ENCODE measurements around the gene HMMR.

- RRBS = no CpG with 5 or more reads among the region's 1 CpG
Measured at GRCh38 chr5:161920269-161920566, 72.3 kb downstream of the GABRA1 start.

DNA sequence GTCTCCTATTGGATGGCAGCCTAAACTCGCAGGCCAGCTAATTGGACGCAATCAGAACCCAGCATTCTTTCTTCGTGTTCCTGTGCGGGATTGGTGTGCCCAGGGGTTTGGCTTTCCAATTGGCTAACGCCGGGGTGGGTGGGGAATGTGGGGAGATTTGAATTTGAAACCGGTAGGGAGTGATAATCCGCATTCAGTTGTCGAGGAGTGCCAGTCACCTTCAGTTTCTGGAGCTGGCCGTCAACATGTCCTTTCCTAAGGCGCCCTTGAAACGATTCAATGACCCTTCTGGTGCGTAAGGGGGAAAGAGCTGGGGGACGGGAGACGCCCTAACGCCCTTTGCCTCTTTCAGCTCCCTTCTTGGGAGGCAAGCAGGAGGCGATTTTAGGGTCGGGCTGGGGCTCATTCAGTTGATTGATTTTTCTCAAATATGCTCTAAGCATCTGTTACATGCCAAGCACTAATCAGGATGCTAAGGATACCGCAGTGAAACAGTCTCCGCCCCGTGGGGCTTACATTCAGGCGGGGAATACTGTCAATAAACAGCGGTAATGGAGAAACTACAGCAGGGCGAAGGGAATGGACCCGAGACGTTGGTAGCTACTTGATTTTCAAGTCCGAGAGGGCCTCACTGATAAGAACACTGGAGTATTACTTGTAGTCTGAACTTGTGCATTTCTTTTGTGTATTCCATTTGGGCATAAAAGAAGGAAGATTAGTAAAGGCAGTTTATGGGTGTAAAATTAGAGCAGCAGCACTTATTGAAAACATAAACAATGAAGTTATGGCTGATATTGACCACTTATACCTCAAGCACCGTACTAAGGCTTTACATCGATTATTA, at the start of gene HMMR:
Gene HMMR (plus strand): TSS at position 185 of the 844 bp plus-strand sequence.
- RRBS = no CpG with 5 or more reads among the region's 29 CpGs

GRCh38 chr5:168330313-168331002, 39.0 kb downstream of the WWC1 start:
- RRBS = no CpG with 5 or more reads among the region's 4 CpGs

DNA sequence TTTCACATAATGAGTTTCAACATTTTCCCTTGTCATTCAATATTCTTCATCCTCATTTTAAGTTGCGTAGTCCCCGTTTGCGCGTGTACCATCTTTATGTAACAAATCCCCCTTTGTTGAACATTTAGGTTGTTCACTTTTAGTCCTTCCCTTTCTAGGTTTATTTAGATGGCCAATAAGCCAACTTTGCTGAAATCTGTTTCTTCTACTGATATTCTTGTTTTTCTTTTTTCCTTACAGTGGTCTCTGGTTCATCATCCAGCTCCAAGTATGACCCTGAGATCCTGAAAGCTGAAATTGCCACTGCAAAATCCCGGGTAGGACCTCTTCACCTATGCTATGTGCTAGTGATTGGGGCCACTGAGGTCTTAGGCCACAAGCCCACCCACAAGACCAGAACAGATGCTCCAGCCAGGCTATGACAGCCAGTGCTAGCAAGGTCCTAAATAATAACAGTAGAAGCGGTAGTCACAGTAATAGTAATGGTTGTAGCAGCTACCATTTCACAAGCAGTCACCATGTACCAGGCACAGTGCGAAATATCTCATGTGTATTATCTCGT, 88.7 kb upstream of the RARS1 start:
- RRBS = no CpG with 5 or more reads among the region's 8 CpGs

- RRBS = 96% methylated on average over 5 of the region's 14 CpGs
Measured at GRCh38 chr5:168423535-168424757, 62.3 kb upstream of the RARS1 start.

DNA sequence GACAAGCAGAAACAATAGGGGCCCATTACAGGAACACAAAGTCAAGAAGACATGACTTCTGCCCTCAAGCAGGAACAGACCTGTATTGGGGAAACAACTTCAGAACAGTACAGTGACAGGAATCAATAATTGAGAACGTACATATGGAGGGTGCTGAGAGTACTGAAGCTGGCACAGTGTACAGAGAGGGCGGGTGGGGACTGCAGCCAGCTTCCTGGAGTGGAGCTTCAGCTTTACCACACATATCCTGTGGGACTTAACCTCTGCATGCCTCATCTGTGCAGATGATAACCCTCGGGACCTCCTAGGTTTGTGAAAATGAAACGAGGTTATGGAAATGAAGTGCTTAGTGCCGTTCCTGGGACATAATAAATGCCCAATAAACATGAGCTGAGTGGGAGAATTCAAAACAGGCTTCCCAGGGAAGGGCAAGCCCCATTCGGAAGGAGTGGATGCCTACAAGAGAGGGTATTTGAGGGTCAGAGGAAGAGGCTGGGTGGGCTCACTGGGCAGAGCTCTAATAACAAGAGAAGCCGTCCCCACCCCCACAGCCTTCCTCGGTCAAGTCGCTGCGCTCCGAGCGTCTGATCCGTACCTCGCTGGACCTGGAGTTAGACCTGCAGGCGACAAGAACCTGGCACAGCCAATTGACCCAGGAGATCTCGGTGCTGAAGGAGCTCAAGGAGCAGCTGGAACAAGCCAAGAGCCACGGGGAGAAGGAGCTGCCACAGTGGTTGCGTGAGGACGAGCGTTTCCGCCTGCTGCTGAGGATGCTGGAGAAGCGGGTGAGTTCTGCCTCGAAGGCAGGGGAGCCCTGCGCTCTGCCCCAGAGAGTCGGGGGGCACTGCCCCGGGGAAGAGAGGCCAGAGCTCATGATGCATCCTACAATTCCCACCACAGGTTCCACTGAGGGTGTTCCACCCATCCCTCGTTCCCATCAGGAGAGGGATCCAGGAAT, 21.8 kb upstream of the RARS1 start:
- RRBS = no CpG with 5 or more reads among the region's 27 CpGs

- RRBS = no CpG with 5 or more reads among the region's 14 CpGs
Measured at GRCh38 chr5:168683577-168684038, 104.4 kb upstream of the PANK3 start.

DNA sequence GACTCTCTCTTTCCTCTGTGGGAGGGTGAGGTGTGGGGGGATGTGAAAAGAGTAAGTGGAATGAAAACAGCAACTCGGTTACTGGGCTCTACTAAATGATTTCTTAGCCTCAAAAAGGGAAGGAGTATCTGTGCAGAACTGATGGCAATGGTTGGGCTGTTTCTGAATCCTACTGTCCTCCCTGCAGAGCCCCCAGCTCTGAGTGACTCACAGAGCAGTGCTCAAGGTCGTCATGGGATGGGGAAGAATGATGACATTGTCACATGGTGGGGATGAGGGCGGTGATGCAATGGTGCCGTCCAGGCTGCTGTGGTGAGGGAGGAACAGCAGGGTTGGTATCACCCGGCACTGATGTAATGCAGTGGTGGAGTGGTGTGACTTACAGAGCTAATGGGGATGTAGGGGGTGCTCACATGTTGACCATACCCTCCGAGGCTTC, 215.1 kb upstream of the PANK3 start:
- RRBS = no CpG with 5 or more reads among the region's 6 CpGs

DNA sequence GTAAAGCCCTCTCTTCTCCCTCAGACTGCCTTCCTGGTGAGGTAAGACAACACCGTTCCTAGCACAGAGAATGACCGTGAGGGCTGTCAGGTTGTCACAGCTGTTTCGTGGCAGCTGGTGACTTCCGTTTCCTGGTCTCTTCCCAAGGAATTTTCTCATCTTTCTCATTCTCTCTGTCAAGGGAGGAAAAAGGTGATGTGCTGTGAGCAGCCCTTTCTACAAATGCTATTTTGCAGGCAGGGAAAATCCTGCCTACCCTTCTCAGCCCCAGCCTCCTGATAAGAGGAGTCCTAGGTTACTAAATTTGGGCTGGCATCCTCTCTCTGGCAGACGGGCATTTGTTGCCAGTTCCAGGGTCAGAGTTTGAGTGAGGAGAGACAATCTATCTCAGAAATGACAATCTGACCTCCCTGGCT, 263.5 kb upstream of the PANK3 start:
- RRBS = no CpG with 5 or more reads among the region's 5 CpGs

DNA sequence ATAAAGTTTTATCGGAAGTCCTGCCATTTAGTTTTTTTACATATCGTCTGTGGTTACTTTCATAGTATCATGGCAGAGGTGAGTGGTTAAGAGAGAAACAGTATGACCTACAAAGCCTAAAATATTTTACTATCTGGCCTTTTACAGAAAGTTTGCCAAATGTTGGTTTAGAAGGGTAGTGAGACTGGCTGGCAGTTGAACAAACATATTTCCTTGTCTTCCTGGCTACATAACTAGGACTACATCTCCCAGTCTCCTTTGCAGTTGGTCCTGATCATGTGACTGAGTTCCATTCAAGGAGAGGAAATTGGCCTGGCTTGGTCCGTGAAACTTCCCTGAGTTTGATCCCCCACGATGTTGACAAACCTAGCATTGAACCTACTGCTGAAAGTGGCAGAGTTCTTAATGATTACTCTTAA, 280.9 kb downstream of the SLIT3 start:
- RRBS = no CpG with 5 or more reads among the region's 4 CpGs

DNA sequence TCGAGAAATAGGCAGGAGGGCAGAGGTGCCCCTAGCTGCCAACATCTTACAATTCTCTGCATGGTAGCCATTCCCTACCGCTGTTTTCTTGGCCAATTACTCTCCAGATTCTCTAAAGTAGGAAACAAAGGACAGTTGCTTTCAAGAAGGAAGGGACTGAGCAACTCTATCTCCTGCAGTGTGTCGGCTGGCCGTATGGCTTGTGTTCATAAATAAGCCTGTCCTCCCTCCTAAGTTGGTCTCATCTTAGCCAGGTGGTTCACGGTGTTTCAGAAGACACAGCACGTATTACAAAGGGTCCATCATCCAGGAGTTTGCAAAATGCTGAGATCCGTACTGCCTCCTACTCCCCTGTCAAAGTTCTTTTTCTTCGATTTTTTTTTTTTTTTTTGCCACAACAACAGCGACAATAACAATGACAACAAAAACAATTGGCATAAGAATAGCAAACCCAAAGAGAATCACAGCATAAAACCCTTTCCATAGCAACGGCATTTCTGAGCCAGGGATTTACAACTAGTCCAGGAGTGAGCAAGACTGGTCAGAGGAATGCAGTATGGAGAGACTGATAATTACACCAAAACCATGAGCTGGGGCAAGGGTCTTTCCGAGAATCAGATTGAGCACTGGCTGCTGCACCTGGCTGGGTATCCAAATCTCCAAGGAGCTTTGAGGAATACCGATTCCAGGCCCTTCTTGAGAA, 212.8 kb downstream of the SLIT3 start:
- RRBS = no CpG with 5 or more reads among the region's 12 CpGs

DNA sequence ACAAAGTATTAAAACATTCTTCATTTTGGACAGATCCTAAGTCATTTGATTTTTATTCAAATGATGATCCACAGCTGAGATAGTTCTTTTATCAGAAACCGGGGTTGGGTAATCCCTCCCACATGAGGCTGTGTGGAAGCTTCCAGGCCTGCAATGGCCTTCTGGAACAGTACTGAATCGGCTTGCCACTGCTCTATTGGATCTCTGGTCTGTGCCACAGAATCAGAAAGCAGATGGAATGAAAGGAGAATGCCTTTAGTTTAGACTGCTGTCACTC, 6.1 kb upstream of the C5orf58 start:
- RRBS = no CpG with 5 or more reads among the region's 2 CpGs

DNA sequence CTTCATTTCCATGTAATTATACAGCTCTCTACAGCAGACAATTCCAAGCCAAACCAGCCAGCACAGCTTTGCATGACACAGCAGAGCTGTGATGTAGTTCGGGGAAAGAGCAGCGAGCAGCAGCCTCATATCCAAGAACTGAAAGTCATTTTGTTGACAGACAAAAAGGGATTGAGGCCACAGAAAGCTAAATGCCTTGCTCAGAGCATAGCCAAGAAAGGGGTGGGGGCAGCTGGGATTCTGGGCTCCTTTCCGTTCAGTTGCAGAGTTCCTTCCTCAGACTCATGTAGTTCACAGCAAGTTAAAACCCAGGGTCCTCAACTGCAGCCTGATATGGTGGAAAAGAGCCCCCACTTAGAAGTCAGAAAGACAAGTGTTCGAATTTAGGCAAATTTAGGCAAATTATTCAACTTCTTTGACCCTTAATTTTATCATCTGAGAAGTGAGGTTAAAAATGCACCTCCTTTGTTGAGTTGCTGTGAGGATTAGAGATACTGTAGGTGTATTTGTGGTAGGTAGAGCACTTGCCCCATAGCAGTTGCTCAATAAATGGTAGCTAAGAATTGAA, 31.9 kb downstream of the LCP2 start:
- RRBS = no CpG with 5 or more reads among the region's 4 CpGs

- RRBS = no CpG with 5 or more reads among the region's 17 CpGs
Measured at GRCh38 chr5:170270525-170271287, 26.9 kb downstream of the LCP2 start.

DNA sequence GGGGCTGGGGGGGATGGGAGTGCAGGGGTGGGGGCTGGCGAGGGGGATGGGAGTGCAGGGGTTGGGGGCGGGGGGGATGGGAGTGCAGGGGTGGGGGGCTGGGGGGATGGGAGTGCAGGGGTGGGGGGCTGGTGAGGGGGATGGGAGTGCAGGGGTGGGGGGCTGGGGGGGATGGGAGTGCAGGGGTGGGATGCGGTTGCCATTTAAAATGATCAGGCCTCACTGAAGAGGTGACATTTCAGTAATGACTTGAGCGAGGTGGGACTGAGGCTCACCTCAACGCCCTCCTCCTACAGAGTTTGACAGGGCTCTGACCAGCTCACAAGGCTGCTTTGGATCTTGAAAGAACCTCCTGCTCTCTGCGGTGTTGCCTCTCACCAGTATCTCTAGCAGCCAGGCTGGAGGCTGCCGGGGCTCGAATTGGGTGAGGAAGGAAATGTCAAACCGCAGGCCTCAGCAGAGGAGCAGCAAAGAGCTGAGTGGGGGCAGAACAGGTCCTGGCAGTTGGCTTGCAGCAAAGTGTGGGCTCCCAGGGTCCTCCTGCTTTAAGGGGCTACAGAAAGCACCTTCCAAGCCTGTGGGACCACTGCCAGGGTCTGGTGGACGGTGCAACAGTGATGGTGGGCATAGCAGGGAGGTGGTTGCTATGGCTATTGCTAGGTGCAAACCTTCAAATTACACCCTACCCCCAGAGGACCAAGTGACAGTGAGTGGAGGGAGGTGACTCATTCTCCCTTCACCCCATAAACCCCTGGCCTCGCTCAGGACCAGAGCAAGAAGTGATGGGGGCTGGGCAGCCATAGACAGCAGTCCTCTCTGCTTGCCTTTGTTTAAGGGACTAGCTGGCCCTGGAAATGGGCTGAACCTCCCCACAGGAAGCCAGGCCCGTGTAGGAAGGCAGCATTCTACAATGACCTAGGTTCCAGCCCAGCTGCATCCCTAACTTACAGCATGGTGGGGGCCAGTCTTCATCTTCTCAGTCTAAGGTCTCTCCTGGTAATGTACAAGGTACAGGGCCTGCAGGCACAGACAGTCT, 18.9 kb downstream of the LCP2 start:
- RRBS = no CpG with 5 or more reads among the region's 12 CpGs

GRCh38 chr5:170287561-170288269, 9.9 kb downstream of the LCP2 start:
- RRBS = no CpG with 5 or more reads among the region's 5 CpGs

DNA sequence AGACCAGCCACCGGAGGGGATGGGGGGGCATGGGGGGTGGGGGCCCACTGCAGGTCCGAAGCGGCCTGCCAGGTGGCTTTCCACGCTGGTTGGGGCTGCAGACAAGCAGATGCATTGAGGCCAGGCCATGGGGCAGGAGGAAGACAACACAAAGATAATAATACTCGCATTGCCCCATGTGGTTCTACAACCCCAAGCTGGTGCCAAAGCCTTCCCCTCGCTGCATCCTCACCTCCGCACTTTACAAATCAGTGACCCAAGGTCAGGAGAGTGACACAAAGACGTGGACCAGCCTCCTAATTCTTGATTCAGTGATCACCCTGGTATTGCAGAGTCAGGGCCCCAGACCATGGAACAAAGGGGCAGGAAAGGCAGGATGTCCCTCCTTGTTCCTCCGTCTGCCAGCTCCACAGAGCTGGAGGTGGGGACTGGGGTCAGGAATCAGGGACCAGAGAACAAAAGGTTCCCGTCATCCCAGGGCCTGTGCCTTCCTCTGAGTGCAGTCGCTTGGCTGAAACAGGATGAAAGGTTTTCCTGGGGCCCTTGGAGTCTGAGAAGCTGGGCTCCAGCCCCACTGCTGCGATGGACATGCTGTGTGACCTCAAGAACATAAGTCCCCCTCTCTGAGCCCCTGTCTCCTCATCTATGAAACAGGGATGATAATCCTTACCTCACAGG, 37.1 kb upstream of the GABRP start:
- RRBS = no CpG with 5 or more reads among the region's 12 CpGs

- RRBS = no CpG with 5 or more reads among the region's 12 CpGs
Measured at GRCh38 chr5:170756849-170757681, 26.5 kb upstream of the GABRP start.

DNA sequence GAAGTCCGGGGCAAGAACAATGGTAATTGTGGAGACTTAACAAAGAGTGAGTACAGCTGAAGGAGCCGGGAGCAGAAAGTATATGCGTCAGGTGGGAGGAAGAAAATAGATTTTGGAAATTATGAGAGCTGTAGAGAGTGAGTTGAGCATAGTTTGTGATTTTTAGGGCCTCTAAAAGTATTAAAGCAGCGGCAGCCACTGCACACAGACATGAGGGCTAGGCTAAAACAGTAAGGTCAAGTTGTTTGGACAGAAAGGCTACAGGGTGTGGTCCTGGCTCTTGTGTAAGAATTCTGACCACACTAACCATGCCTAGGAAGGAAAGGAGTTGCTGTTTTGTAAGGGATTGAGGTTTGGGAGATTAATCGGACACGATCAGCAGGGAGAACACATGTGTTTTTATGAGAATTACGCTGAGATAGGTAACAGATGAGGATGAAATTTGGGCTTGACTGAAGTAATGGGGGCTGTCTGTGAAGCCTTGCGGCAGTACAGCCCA, 19.5 kb upstream of the GABRP start:
- RRBS = no CpG with 5 or more reads among the region's 8 CpGs

Data from Ishikawa (cell line).